Measurements from ENCODE around the genes SCGB1C1, BET1L, ANO9 and TMEM80.

DNA sequence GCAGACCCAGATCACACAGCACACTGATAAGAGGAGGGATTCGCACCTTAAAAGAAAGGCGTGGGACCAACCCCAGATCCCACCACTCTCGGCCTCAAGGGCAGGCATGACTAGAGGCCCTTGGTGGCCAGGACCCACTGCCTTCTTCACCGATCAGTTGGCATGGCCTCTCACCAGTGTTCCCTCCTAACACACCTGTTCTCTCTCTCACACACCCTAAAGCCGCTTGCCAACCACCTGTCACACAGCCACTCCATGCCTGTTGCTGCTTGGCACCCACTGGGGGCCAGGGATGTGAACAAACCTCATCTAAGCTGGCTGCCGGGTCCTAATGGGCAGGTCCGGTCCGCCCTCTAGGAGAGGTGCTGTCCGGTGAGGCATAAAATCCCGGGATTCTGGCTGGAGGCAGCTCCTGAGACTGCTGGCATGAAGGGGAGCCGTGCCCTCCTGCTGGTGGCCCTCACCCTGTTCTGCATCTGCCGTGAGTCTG is at the start of gene SCGB1C1:
TSS of gene SCGB1C1 (plus strand) at position 405 of the 490 bp plus-strand sequence.
- PRO-cap = no peak
- RAMPAGE, long total RNA, 4 experiments = no peak in any of the 4 experiments

- PRO-cap = bidirectional peak, plus-strand start at chr11:207712, minus-strand start at chr11:207383
- RAMPAGE, long total RNA, 4 experiments = start-site peak on the minus strand in 1 of 4 experiments, at chr11:207383-207418 at its widest, 72 reads per replicate
Observed at GRCh38 chr11:207290-207426, at the start of gene BET1L. BET1L (minus strand) TSS chr11:207399.

- PRO-cap = no peak
- RAMPAGE, long total RNA, 4 experiments = no peak in any of the 4 experiments
Observed at GRCh38 chr11:212605-213195, 5.2 kb downstream of the RIC8A start.

DNA sequence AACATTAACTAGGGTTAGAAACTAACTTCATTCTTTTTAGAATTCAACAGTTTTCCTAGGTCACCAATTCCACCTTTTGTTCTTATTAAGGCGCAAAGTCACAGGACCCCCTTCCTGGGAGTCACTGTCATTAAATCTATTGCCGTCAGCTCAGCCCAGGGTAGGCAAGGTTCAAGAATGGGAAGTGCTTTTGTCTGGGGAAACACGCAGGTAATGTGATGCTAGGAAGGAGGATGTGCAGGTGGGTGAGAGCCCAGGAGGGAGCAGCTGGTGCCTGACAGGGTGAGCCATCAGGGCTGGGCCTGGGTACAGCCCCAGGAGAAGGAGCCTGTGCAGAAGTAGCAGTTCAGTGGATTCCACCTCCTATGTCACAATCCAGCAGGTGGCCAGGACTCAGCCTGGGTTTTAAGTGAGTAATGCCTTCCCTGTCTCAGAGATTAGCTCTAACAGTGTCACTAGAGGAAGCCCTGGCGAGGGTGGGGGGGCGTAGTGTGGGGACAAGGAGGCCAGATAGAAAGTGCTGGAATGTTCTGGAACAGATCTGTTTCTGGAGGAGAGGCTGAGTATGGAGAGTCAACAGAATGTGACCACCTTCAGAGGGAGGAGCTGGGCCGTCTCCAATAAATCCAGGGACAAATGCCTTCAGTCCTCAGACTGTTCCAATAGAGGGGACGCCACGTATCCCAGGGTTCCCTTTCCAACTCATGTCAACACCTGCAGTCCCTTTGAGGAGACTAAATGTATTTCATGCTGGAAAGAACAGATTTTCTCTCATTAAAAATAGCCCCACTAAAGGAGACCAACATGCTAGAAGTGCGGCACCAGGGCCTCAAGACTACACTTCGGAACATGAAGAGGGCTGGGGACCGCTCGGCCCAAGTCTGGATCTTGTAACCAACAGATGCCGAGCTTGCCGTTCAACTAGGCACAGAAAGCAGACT is 8.2 kb downstream of the RIC8A start:
- PRO-cap = no peak
- RAMPAGE, long total RNA, 4 experiments = no peak in any of the 4 experiments

DNA sequence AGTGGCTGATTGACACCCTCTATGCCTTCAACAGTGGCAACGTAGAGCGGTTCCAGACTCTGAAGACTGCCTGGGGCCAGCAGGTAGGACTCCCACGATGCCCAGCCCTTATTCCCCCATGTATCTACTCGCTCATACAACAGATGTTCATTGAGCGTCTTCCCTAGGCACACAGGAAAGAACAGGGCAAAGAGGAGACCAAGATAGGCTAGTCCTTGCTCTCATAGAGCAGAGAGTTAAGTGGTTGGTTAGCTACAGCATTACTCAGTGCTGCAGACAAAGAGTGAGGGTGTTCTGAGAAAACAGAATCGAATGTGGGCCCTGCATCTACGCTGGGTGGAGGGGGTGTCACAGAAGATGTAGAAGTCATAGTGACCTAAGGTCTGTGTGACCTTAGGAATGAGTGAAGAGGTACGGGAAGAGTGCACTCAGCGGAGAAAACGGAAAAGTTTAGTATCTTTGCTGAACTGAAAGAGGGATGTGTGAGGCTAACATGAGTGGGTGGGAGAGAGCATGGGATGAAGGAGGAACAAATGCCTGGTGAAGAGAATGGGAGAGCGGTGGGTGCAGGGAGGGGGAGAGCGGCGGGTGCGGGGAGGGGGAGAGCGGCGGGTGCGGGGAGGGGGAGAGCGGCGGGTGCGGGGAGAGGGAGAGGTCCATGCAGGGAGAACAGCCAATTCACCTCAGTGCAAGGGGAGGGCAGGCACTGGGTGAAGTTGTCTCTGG is 12.4 kb downstream of the PSMD13 start:
- PRO-cap = no peak
- RAMPAGE, long total RNA, 4 experiments = no peak in any of the 4 experiments

DNA sequence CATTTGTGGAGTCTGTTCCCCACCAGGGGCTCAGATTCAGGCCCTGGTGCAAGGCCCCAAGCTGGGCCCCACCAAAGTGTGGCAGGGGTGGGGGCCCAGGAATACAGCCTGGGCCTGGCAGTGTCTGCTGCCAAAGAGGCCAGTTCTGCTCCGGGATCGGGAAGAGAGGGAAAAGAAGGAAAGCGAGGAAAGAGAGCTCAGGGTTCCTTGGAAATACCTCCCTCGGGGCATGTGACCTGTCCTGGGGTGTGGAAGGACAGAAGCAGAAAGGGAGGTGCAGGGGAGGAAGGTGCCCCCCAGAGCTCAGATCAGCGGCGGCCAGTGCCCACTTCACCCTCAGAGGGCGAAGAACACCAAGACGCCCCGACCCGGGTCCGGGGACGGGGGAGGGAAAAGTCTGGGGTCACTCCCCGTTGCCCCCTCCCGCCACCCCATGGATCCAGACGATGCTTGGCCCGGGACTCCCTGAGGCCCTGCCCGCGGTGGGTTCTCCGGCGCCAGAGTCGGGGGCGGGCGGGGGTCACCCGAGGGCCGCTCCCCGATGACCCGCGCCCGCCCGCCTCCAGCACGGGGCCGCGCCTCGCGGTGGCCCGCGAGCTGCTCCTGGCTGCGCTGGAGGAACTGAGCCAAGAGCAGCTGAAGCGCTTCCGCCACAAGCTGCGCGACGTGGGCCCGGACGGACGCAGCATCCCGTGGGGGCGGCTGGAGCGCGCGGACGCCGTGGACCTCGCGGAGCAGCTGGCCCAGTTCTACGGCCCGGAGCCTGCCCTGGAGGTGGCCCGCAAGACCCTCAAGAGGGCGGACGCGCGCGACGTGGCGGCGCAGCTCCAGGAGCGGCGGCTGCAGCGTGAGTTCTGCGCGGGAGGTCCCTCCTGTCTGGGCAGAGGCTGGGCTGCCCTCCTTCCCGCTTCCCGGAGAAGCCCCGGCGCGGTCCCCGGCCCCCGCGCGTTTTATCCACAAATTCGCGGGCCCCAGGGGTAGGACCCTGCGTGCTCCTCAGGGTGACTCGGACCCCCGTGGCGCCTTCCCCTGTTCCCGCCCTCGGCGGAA is 879 bp downstream of the NLRP6 start:
- PRO-cap = unidirectional peak, plus-strand start at position 653 of the sequence
- RAMPAGE, long total RNA, 4 experiments = no peak in any of the 4 experiments

DNA sequence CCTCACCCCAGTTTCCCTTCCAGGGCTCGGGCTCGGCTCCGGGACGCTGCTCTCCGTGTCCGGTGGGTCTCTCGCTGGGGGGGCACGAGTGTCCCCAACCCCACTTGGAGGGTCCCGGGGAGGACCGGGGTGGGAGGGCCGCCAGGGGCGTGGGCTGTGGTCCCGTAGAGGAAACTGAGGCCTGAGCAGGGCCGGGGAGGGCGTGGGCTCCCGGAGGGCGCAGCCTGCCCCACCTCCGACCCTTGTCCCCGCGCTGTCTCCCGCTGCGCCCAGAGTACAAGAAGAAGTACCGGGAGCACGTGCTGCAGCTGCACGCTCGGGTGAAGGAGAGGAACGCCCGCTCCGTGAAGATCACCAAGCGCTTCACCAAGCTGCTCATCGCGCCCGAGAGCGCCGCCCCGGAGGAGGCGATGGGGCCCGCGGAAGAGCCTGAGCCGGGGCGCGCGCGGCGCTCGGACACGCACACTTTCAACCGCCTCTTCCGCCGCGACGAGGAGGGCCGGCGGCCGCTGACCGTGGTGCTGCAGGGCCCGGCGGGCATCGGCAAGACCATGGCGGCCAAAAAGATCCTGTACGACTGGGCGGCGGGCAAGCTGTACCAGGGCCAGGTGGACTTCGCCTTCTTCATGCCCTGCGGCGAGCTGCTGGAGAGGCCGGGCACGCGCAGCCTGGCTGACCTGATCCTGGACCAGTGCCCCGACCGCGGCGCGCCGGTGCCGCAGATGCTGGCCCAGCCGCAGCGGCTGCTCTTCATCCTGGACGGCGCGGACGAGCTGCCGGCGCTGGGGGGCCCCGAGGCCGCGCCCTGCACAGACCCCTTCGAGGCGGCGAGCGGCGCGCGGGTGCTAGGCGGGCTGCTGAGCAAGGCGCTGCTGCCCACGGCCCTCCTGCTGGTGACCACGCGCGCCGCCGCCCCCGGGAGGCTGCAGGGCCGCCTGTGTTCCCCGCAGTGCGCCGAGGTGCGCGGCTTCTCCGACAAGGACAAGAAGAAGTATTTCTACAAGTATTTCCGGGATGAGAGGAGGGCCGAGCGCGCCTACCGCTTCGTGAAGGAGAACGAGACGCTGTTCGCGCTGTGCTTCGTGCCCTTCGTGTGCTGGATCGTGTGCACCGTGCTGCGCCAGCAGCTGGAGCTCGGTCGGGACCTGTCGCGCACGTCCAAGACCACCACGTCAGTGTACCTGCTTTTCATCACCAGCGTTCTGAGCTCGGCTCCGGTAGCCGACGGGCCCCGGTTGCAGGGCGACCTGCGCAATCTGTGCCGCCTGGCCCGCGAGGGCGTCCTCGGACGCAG is 2.1 kb downstream of the NLRP6 start:
- PRO-cap = no peak
- RAMPAGE, long total RNA, 4 experiments = no peak in any of the 4 experiments

- PRO-cap = no peak
- RAMPAGE, long total RNA, 4 experiments = no peak in any of the 4 experiments
Observed at GRCh38 chr11:298361-299158, 766 bp downstream of the IFITM5 start.

DNA sequence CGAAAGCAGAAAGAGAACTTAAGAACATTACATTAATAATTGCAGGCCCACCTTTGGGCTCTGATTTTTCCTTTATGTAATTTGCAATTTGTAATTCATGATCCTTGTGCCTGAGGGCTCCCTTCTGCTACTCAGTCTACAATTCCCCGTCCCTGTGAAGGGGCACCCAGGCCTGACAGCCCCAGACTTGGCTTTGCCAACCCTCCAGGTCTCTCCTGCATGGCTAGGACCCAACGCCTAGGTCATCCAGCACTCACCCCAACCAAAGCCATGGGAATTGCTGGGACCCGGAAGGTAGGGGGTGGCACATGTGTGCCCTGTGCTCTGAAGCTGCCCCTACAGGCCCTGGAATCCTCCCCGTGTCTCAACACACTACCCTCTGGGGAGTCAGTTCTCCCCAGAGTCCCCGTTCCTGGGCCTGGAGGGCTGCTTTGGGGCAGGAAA is 698 bp upstream of the IFITM1 start:
- PRO-cap = no peak
- RAMPAGE, long total RNA, 4 experiments = no peak in any of the 4 experiments

GRCh38 chr11:324131-324754 is 3.6 kb upstream of the IFITM3 start:
- PRO-cap = no peak
- RAMPAGE, long total RNA, 4 experiments = no peak in any of the 4 experiments

- PRO-cap = no peak
- RAMPAGE, long total RNA, 4 experiments = no peak in any of the 4 experiments
Observed at GRCh38 chr11:365206-365430, 4.2 kb upstream of the B4GALNT4 start.

- PRO-cap = no peak
- RAMPAGE, long total RNA, 4 experiments = no peak in any of the 4 experiments
Observed at GRCh38 chr11:441817-442524, at the start of gene ANO9. ANO9 (minus strand) TSS chr11:442011.

DNA sequence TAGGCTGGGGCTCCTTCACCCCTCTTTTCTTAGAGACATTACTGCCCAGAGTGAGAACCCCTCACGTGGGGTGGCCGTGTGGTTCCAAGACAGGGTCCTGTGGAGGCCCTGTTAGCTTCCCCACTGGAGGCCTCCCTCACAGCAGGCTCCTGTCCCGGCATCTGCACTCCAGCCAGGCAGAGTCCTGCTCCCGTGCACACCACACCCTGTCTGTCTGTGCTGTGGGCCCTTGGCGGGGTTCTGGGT is 5.1 kb downstream of the PTDSS2 start:
- PRO-cap = no peak
- RAMPAGE, long total RNA, 4 experiments = no peak in any of the 4 experiments

GRCh38 chr11:502059-502566 is 4.9 kb downstream of the RNH1 start:
- PRO-cap = no peak
- RAMPAGE, long total RNA, 4 experiments = no peak in any of the 4 experiments

- PRO-cap = no peak
- RAMPAGE, long total RNA, 4 experiments = no peak in any of the 4 experiments
Observed at GRCh38 chr11:514597-515011, 7.6 kb upstream of the RNH1 start.

- PRO-cap = no peak
- RAMPAGE, long total RNA, 4 experiments = no peak in any of the 4 experiments
Observed at GRCh38 chr11:554867-555541, 5.5 kb downstream of the LMNTD2 start.

- PRO-cap = no peak
- RAMPAGE, long total RNA, 4 experiments = no peak in any of the 4 experiments
Observed at GRCh38 chr11:624354-624768, 394 bp downstream of the CDHR5 start.

DNA sequence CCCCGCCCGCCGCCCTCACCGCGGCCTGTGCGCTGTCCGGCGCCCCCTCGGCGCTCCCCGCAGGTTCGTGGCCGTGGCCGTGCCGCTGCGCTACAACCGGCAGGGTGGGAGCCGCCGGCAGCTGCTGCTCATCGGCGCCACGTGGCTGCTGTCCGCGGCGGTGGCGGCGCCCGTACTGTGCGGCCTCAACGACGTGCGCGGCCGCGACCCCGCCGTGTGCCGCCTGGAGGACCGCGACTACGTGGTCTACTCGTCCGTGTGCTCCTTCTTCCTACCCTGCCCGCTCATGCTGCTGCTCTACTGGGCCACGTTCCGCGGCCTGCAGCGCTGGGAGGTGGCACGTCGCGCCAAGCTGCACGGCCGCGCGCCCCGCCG is 2.5 kb downstream of the DRD4 start:
- PRO-cap = no peak
- RAMPAGE, long total RNA, 4 experiments = no peak in any of the 4 experiments

GRCh38 chr11:690841-691980 is 3.8 kb downstream of the DEAF1 start:
- PRO-cap = no peak
- RAMPAGE, long total RNA, 4 experiments = no peak in any of the 4 experiments

- PRO-cap = bidirectional peak, plus-strand start at chr11:695802, minus-strand start at chr11:695616
- RAMPAGE, long total RNA, 4 experiments = start-site peak on the plus strand in 4 of 4 experiments, at chr11:695617-695818 at its widest, 18 to 208 reads per replicate
Observed at GRCh38 chr11:695473-696423, at the start of gene TMEM80. TMEM80 (plus strand) TSS chr11:695816.